Mesangial cell (primary cell): ENCODE measurements around the genes IFNGR1 and PERP.

DNA sequence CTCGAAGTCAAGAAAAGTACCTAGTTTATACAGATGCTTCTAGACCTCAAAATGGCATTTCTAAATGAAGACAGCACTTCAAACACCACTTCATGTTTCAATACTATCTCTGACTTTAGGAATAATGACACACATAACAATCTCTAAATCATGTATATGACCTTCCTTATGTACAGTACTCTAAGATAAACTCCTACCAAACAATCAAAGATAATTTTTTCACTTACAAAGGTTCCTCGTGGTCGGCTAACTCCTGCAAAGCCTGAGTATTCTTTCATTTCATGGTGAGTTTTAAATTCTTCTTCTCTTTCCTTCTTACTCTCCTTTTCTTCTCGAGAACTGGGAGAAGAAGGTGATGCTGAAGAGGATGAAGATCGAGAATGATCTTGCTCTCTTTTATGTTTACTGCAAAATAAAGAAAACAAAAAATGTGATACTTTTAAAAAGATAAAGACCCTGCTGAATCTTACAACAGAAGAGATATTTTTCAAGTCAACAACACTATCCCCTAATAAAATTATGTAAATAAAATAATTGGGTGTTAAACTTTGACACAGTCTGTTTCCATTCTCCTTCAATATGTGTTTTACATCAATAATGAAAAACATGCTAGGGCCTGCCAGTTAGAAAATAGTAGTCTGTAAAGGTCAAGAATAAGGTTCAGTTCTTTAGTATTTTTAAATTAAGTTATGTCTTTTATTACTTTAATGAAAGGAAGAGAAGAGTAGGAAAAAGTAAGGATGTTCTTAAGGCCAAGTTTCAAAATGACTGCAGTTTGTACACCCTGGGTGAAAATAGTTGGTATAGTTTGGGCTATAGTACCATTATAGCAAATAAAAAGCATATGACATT lies 18.1 kb upstream of the MTFR2 start:
- RAMPAGE, long total RNA = no peak

GRCh38 chr6:136288192-136288616 lies 1.4 kb downstream of the BCLAF1 start:
- RAMPAGE, long total RNA = no peak

GRCh38 chr6:136360802-136361387 lies 71.2 kb upstream of the BCLAF1 start:
- RAMPAGE, long total RNA = no peak

- RAMPAGE, long total RNA = no peak
These were observed 123.2 kb downstream of the MAP7 start for GRCh38 chr6:136427012-136427377.

DNA sequence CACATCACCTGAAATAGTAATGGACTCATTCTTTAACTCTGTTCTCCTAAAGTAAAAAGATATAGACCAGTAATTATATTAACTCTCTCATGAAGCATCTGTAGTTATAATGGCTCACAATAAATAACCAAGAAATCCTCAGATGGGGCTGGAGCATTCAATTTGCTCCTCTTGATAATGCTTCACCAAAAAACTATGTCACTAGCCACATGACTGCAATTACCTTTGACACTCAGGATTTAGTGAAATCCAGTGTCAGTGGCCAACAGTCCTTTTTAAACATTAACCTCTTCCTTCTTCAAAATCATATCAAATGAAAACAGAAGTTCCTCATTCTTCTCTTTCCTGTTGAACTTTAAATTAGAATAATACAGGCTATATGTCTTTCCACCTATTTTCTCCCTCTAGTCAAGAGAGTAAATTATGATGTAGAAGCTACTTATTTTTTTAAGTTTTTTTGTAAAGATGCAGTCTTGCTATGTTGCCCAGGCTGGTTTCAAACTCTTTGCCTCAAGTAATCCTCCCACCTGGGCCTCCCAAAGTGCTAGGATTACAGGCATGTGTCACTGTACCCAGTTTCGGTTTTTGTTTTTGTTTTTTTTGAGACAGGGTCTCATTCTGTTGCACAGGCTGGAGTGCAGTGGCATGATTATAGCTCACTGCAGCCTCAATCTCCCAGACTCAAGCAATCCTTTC lies 41.1 kb downstream of the MAP7 start:
- RAMPAGE, long total RNA = no peak

GRCh38 chr6:136563340-136563851 lies 13.2 kb upstream of the MAP7 start:
- RAMPAGE, long total RNA = no peak

DNA sequence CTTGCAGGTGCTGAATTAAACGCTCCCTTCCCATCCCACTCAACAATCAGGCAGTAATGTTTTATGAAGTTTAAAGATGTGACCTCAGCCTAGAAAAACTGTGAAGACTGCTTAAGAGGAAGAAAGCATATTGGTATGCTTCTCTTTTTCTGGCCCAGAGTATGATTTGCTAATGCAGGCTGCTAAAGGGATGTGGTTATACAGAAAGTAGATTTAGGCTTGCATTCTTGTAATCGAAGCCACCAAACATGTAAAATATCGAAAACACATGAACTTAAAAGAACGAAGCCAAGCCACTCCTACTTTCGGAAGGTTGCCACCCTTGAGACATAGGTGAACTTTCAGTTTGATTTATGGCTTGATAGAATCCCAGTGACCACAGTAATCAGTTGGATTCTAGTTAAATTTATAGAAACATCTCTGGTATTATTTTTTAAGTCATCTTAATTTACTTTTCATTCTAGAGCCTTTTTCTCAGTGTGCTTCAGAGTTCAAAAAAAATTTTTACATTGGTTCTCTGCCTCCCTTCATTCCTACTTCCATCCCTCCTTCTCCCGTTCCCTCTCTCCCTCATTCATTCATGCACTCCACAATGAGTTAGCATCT lies 40.6 kb downstream of the MAP3K5 start:
- RAMPAGE, long total RNA = no peak

DNA sequence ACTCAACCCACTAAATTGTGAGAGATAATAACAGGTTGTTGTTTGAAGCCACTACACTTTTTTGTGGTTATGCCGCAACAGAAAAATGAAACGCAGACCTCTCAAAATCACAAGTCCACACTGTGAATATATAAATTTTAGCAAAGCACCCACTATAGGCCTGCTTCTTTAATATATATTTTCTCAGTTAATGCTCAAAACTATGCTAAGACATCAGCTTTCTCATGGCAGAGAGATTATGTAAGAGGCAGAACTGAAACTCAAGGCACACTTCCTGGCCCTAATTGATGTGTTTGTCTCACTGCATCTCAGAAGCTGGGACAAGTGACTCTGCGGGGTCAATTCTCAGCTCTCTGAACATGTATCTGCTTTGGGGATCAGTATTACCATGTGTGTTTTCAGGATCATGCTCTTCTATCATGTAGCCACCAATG lies 27.7 kb downstream of the MAP3K5 start:
- RAMPAGE, long total RNA = no peak

- RAMPAGE, long total RNA = no peak
These were observed 3.8 kb downstream of the MAP3K5 start for GRCh38 chr6:136788206-136789055.

- RAMPAGE, long total RNA = no peak
These were observed 543 bp upstream of the SLC35D3 start for GRCh38 chr6:136921382-136922133.

- RAMPAGE, long total RNA = start-site peak on the minus strand at chr6:137219358-137219392, 266 reads
These were observed at the start of gene IFNGR1 for GRCh38 chr6:137219278-137219949. TSS of gene IFNGR1 (minus strand) at chr6:137219385.

GRCh38 chr6:137222109-137222975 lies 3.2 kb upstream of the IFNGR1 start:
- RAMPAGE, long total RNA = no peak

DNA sequence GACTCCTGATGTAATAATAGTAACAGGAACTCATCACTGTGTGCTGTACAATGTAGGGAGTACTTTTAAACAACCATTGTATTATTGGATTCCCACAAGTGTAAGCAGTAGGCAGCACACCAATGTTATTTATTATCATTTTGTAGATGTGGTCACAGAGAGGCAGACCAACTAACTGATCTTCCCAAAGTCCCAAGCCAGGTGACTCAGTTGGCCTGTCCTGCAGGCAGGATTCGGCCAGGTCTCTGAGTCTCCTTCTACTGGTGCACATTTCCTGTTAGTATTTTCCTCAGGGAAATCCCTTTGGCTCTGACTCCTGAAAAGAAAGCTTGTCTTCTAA lies 14.5 kb upstream of the IFNGR1 start:
- RAMPAGE, long total RNA = no peak

DNA sequence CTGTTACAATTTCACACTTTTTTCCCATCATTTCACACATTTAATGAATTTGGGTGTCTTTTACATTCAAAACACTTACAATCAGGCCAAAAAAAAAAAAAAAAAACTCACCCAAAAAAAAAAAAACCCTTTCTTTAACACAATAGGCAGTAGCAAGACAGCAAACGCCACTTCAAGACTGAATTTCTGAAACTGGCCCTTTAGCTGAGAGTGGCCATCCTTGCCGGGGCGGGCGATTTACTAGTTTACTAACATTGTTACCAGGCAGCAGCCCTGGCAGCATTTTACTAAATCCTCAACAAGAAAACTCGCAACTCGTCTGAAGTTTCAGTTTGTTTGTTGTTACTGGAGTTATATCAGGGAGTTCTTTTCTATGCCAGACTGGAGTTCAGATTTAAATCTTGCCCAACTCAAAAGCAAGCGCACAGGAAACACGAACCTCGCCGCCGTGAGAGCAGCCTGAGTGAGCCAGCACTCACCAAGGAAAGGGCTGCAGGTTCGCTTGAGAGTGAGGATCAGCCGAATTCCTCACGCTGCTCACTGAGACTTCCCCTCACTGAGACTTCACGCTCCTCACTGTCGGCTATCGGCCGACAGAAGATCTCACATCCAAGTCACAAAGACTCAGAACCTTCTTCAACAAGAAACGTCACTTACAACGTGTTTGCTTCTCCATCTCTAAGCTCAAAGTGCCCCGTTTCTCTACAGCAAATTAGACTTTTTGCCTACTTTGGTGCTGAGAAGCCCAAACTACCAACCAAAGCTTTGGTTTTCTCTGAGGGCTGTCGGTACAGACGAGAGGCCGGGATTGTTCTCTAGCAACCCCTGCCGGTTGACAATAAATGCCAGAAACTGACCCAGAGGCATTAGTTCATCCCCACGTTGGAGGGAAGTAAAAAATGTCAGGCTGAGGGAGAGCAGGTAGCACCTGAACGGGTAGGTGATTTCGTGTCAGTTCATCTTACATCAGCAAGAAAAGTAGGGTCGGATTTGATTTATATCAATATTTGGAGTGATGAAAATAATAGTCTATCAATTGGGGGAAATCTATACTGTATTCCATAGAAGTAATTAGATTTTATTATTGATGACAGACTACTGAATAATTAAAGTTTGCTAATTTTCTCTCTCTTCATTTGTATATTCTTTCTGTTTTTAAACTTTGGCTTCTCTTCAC lies 78.8 kb downstream of the OLIG3 start:
- RAMPAGE, long total RNA = no peak

DNA sequence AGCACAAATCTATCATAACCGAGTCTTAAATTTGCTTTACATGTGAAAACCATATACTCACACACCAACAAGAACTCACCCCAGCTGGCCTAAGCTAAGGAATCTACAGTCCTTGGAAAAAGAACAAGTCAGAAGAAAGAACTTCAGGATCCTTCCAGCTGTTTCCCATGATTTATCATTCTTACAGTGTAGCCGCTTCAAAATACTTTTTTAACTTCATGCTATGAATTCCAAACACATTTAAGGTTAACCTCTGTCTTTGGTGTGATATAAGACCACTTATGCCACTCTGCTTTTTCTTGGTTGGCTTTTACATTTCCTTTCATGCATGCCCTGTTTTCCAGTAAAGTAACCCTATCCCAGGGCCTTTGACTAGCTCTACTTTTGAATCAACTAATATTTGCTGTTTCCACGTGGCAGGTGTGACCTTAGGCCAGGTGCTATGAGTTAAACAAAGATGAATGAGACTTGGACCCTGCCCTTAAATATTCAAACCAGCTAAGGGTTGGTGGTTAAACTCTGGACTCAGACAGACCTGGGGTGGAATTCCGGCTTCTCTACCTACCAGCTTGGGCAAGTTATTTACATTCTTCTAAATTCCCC lies 143.9 kb upstream of the TNFAIP3 start:
- RAMPAGE, long total RNA = no peak

- RAMPAGE, long total RNA = no peak
These were observed 37.6 kb upstream of the TNFAIP3 start for GRCh38 chr6:137829028-137830195.

GRCh38 chr6:137873090-137874008 lies 6.3 kb downstream of the TNFAIP3 start:
- RAMPAGE, long total RNA = no peak

DNA sequence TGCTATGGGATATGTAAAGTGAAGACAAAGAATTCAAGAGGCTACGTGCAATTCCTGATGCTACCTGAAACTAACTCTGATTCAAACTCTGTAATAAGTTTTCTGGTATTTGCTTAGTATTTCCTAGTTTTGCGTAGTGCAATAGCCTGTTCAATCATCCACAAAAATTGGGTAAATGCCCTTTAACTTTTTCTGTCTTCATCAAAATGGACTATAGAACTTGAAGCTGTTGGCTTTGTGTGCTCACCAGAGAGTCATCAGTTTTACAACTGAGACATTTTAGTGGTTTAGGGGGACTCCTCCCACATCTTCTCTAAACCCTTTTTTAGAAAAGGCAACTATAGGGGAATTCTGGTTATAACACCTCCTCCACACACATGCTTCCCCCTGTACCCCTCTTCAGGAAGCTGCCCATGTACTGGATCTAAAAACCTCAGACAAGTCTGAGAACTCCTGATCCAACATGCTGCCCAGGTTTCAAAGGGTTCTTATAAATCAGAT lies 73.1 kb downstream of the TNFAIP3 start:
- RAMPAGE, long total RNA = no peak

DNA sequence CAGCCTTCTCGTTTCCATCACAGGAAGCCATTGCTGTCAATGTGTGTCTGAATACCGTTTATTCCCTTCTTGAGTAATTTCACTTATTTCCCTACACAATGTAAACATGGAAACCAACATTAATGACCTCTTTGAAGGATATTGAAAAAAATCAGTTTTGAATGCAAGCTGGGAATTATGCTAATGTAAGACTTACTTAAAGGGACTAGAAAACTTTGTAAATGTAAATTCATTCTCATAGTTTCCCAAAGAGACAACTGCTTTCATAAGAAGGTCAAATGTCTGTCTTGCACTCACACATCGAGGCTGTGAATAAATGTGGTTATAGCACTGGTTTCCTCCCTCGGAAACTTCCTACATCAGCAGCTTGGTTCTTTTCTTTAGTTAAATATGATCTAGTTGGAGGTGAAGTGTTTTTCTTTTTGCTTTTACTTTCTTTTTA lies 108.2 kb downstream of the TNFAIP3 start:
- RAMPAGE, long total RNA = no peak

- RAMPAGE, long total RNA = start-site peak on the minus strand at chr6:138107419-138107454, 95 reads
These were observed at the start of gene PERP for GRCh38 chr6:138106792-138107723. TSS of gene PERP (minus strand) at chr6:138107419.